Hair follicular keratinocyte (primary cell): ENCODE measurements around a stretch of chr19.

DNA sequence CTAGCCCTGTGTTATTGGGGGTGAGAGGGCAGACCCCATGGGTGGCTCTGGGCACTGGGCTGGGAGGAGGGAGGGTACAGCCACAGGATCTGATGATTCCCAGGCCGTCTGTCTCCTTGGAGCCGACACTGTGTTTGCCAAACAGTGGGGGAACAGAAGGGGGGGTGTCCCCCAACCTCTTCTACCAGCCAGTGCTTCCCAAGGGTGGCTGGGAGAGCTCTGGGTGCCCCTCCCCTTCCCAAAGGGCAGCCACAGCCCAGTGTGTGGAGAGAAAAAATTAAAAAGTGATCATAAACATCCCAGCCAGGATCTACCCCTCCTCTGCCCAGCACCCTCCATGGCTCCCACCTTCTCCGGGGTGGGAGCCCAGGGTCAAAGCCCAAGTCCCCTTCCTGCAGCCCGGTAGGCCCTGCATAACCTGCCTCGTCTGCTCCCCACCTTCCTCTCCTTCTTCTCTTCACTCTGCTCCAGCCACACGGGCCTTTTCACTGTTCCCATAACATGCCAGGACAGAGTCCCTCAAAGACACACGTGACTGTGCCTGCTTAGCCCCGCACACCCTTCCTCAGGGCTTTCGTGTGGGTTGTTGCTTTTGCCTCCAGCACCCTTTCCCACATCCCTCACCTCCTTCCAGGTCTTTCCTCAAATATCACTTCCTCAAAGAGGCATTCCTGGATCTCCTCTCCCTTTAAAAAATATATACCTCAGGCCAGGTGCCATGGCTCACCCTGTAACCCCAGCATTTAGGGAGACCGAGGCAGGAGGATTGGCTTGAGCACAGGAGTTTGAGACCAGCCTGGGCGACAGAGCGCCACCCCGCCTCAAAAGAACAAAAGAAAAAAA lies 1.5 kb upstream of the PLIN4 start:
- RAMPAGE, long total RNA: no peak

- RAMPAGE, long total RNA: no peak
Observed at GRCh38 chr19:4674941-4675708, 5.0 kb upstream of the MYDGF start.

DNA sequence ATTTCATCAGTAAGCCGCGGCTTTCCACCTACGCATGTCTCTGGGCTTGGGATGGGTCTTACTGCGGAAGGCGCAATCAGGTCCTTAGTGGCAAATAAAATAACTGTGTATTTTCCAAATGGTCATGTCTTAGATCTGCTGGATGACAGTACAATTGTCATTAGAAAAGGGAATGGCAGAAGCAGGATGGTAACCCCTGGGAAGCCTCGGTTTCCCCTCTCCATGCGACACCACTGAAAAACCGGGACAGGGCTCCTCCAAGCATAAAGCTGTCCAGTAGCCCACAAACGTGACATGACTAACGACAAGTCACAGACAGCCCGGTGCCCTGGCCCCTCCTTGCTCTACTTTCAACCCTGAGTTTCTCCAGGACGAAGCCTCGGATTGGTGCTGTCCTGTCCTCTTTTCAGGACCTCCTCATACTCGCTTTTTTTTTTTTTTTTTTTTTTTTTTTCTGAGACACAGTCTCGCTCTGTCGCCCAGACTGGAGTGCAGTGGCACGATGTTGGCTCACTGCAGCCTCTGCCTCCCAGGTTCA lies 16.4 kb downstream of the DPP9 start:
- RAMPAGE, long total RNA: no peak

DNA sequence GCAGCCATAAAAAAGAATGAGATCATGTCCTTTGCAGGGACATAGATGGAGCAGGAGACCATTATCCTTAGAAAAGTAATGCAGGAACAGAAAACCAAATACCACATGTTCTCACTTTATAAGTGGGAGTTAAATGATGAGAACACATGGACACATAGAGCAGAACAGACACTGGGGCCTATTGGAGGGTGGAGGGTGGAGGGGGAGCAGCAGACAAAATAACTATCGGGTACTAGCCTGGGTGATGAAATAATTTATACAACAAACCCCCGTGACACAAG lies 15.1 kb downstream of the DPP9 start:
- RAMPAGE, long total RNA: no peak

GRCh38 chr19:4722504-4723576 lies 802 bp downstream of the DPP9 start:
- RAMPAGE, long total RNA: no peak

- RAMPAGE, long total RNA: no peak
Observed at GRCh38 chr19:4814832-4816225, 16.2 kb downstream of the TICAM1 start.

- RAMPAGE, long total RNA: no peak
Observed at GRCh38 chr19:4817515-4818636, 13.6 kb downstream of the TICAM1 start.

DNA sequence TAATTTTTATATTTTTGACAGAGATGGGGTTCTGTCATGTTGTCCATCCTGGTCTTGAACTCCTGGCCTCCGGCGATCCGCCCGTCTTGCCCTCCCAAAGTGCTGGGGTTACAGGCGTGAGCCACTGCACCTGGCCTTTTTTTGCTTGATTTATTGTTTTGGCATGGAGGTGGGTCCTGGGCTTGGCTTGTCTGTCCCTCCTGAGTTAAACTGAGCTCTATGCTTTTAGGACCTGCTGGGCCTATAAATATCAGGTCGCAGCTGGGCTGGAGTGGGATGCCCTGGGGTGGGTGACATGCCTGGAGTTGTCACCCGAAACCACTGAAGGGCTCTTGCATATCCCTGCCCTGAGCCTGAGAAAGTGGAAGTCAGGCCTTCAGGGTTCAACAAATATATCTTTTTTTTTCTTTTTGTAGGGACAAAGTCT lies 5.6 kb downstream of the ARRDC5 start:
- RAMPAGE, long total RNA: no peak

GRCh38 chr19:4977829-4978419 lies 9.0 kb downstream of the KDM4B start:
- RAMPAGE, long total RNA: no peak

- RAMPAGE, long total RNA: no peak
Observed at GRCh38 chr19:5034754-5035624, 66.1 kb downstream of the KDM4B start.

DNA sequence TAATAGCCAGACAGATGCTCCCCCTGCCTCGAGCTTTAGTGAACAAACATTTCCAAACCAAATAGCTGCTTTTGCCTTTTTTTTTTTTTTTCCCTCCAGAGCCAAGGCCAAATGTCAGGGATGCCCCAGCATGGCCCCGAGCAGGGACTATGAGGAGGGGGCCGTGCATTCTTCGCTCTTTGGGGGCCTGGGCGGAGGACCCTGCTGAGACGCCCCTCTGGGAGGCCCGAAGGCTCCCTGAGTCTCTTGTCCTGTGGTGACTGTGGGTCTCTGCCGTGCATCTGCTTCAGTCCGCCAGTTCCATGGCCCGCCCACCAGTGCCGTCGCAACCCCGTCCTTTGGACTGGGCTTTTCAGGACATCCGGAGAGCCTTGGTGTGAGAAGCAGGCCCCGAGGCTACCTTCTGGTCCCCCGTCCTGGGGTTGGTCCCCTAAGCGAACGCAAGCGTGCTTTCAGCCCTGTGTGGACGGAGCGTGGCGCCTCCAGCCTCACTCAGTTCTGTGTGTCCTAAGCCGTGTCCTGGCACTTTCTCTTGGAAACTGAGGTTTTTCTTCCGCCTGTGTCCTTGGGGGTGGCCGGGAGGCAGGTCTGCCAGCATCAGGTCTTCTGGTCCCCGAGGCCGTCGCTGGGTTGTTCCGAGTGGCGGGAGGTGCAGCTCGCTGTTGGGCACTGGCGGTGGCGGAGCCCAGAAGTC lies 99.3 kb downstream of the KDM4B start:
- RAMPAGE, long total RNA: no peak

DNA sequence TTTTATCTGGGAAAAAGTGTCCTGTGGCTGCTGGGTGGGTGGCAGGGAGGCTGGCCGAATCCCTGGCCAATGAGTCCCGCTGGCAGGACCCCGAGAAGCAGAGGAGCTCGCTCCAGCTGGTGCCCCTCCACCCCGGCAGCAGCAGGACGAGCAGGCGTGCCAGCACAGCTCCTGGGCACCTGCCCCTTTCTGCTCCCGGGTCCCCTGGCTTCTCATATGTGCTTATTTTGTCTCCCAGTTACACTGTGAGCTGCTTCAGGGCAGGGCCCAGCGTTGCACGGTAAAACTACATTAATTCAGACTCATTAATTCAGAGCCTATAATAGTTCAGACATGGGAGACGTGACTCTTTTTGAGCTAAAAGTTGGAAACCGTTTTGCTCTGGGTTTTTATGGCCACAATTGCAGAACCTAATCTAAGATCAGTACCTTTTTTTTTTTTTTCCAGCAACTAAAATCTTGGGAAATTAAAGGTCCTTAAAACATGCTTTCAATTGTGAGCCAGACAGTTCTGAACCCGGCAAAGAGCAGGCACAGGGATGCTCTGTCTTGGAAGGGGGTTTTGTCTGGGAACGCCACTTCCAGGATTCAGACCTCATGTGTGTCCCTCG lies 135.2 kb downstream of the KDM4B start:
- RAMPAGE, long total RNA: no peak

DNA sequence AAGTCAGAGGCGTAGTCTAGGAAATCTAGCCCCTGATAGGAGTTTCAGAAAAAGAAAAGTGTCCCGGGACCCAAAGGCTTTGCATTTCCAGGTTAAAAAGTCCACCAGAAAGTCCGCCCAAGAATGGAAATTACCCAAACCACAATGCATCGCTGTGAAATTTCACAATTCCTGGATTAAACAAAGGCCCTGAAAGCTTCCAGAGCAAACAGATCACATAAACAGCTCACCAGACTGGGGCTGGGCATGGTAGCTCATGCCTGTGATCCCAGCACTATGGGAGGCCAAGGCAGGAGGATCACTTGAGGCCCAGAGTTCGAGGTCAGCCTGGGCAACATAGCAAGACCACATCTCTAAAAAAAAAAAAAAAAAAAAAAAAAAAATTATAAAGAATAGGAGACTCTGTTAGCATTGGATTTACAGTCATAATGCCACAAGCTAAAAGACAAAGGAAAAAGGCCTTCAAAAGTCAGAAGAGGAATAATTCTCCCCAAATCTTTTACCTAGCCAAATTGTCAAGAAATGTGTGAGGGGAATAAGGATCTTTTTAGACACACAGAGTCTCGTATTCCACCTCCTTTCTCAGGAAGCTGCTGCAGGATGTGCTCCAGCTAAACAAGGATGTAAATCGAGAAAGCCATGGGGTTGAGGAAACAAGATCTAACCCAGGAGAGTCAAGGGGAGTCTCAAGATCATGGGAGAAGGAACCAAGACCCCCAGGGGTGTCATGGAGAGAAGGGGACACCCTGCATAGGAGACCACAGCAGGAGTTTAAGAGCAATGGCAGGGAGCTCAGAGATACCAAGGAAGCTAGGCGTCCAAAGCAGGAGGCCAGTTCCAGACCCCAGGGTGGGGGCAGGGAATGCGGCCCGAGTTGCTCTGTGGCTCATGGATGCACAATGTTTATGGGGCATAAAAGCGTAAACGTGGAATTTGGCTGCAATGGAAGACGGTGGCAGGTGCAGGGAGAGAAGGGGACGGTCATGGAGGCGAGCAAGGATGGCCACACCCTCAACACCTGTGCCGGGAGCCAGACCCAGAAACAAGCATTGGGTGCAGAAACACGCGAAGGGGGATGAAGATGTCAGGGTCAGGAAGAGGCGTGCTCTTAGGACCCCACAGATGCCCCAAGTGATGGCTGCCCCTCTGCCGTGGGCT lies 147.3 kb downstream of the KDM4B start:
- RAMPAGE, long total RNA: no peak

DNA sequence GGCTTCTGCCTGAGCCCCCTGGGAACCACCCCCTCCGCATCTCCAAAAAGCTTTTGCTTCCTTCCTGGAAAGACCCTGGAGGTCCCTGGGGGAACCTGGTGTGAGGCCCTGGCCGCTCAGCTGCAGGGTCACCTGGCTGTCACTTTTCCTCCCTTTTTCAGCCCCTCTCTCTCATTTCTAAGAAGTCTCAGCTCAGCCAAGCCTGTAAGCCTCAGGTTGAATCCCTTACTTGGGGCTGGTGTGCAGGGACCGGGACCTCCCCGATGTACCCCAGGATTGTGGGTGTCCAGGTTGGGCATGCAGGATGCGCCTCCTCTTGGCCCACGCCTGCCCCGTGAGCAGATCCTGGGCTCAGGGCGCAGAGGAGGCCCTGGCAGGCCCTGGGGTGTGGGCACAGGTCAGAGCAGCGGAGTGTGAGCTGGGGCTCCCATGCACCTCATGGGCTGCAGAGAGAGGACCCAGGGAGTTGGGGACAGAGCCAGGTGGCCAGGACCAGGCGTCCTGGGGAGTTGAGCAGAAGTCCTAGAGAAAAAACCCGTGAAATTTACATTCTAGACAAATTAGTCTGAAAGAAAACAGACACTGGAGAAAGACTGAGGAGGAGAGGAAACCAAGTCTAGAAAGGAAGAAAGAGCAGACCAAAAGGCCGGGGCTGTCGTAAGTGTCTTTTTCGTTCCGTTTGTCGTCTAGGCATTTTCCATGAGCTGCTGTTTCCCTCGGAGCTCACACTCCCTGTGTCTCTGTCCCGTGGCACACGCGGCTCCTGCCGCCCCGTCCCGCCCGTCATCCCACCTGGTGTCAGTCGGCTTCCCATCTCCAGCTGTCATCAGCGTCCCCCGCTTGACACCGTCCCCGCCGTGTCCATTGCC lies 149.9 kb downstream of the KDM4B start:
- RAMPAGE, long total RNA: no peak

DNA sequence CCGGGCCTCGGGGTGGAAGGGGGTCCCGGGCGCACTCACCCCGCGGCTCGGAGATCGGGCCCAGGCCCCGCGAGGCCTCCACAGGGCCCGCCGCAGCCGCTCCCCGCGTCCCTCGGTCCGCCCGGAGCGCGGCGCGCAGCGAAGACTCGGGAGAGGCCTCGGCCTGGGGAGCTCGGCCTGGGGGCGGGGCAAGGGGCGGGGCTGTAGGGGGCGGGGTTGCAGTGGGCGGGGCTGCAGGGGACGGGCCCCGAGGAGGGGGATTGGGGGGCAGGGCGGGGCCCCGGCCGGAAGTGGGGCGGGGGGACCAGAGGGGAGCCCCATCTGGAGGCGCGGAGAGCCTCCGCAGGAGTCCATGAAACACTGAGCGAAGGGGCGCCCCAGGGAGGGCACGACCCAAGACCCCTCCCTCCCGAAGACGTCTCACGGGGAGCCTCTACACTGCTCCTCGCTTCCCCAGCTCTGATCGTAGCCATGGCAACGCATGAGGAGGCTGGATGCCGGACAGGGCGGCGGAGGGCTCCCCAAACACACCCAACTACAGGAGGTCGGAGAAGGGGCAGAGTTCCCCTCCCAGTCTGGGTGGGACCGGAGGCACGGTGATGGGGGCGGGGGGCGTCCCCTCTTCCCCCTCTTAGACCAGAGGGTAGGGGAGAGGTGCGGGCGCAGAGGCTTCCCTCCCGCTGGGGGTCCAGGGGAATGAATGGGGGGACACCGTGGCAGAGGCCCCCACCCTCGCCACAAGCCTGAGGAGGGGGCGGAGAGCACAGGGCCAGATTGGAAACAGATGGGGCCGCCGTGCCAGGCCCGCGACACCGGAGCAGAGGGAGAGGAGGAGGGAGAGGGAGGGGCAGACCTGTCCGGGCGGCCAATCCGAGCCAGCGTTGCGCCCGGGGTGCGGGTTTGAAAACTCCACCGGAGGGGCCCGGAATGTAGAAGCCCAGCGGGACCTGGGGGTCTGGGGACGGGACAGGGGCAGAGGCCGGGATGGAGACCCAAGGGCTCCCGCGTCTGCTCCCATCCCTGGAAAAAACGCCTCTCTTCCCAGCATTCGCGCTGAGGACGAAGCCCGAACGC lies 47.2 kb downstream of the PTPRS start:
- RAMPAGE, long total RNA: no peak

GRCh38 chr19:5623425-5623563 lies 411 bp downstream of the SAFB start:
- RAMPAGE, long total RNA: no peak

GRCh38 chr19:5690398-5691194 lies 501 bp downstream of the RPL36 start:
- RAMPAGE, long total RNA: no peak

DNA sequence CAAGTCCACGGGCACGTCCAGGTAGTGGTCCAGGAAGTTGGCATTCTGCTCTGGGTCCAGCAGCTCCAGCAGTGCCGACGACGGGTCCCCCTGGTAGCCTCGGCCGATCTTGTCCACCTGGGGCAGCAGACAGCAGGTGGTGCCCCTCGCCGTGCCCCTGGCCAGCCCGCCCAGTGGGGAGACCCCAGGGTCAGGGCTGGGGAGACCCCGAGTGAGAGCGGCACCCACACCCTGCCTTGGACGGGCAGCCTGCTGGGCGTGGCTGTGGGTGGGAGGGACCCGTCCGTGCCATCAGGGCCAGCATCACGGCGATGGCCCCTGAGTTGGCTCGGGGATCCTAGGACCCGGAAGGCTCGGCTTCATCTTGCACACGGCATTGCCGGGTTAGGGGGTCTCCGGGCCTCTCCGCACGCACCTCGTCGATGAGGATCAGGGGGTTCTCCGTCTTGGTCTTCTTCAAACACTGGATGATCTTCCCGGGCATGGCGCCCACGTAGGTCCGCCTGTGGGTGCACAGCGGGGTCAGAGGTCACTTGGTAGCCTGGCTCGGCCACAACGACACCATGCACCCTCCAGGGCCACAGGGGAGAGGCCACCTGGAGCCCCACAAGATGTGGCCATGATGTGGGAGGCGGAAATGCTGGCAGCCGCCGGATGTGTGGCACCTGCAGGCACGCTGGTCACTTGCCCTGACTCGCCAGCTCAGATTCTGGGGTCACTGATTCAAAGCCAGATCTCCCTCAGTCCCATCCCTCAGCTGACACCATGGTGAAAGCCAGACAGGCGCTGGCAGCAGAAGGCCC lies 6.4 kb downstream of the RPL36 start:
- RAMPAGE, long total RNA: no peak

DNA sequence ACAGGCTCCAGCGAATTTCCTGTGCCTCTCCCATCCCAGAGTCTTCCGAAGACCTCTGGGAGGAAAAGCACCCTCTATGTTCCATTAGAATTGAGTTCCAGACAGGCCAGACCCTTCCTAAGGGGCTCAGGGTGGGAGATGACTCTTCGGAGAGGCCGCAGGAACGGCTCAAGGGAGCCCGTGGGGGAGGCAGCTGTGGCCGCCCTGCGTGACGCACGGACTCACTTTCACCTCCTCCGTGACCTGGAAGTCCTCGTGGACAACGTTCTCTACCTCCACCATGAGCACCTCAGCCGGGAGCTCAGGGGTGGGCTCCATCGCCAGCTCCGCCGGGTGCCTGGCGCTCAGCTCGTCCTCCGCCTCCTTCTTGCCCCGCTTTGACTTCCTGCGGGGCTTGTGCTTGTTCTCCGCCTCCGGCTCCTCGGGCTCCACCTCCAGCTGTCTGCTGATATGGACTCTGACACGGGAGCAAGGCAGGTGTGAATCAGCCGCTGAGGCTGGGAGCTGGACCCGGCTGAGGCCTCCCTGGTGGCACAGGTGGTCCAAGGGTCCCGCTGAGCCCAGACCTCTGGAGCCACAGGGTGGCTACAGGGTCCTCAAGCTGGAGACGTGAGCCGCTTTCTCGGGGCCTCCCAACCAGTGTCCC lies 8.3 kb downstream of the LONP1 start:
- RAMPAGE, long total RNA: no peak

DNA sequence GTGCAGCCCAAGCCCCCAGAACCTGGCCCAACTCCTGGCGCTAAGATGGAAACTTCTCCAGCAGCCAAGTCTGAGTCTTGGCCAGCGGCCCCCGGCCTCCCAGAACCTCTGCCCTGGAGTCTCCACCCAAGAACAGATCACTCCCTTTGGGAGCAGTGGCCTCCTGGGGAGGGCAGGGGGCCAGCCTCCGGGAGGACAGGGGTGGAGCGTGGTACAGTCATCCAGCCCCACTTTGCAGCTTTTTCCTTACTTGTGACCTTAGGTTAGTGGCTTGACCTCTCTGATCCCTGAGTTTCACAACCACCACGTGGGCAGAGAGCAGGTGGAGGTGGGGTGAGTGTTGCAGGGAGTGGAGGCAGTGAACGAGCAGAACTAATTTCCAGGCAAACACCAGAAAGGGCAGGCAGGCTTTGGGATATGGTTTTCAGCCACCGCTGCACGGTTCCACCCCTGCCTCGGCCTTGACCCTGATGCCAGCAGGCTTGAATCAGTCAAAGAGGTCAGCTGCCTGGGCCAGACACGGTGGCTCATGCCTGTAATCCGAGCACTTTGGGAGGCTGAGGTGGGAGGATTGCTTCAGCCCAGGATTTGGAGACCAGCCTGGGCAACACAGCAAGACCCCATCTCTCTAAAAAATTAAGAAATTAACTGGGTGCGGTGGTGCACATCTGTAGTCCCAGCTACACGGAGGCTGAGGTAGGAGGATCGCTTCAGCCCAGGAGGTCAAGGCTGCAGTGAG lies 4.2 kb upstream of the NRTN start:
- RAMPAGE, long total RNA: no peak